ENCODE results near the gene ZNF716.

- PRO-cap, result no peak
- RAMPAGE, long total RNA, 3 experiments, result no peak in any of the 3 experiments
Measured at GRCh38 chr7:55698894-55699619, 126.8 kb upstream of the VOPP1 start.

DNA sequence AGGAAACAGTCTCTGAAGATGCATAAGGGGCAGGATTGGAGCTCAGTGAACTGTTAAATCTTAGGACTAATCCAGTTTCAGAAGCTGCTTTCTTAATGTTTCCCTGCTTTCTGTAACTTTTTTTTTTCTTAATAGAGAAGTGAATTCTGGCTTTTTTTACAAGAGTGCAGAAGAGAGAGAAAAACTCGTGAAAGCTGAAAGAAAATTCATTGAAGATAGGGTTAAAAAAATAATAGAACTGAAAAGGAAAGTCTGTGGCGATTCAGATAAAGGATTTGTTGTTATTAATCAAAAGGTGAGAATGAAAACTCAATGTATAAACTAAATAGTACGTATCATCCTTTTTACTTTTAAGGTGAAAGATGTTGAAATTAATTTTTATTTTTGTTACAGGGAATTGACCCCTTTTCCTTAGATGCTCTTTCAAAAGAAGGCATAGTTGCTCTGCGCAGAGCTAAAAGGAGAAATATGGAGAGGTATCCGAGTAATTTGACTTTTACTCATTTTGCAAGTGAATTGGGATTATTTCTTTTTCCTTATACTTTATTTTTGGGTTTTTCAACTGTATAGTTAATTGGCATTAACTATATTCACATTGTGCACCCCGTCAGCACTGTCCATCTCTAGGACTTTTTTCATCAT, 5.7 kb upstream of the SUMF2 start:
- PRO-cap, result no peak
- RAMPAGE, long total RNA, 3 experiments, result no peak in any of the 3 experiments

DNA sequence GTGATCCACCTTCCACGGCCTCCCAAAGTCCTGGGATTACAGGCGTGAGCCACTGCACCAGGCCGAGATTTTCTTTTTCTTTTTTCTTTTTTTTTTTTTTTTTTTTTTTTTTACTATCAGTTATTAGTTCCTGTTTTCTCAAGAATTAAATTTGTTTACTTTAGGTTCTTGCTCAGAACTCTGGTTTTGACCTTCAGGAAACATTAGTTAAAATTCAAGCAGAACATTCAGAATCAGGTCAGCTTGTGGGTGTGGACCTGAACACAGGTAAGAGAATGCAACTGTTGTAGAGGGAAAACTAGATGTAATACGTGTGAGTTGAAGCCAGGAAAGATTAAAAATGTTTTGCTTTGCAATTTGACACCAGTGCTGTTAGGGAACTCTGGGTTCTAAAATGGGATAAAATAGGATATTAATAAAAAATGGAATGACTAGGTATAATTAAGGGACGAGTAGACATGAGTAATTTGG, 2.5 kb upstream of the SUMF2 start:
- PRO-cap, result no peak
- RAMPAGE, long total RNA, 3 experiments, result no peak in any of the 3 experiments

GRCh38 chr7:56087195-56087659, 5.5 kb downstream of the PHKG1 start:
- PRO-cap, result no peak
- RAMPAGE, long total RNA, 3 experiments, result no peak in any of the 3 experiments

GRCh38 chr7:56175022-56175445, 58.8 kb upstream of the NUPR2 start:
- PRO-cap, result bidirectional peak, plus-strand start at chr7:56175304, minus-strand start at chr7:56175147
- RAMPAGE, long total RNA, 3 experiments, result no peak in any of the 3 experiments

GRCh38 chr7:56882248-56882806, 249.9 kb downstream of the ZNF479 start:
- PRO-cap, result no peak
- RAMPAGE, long total RNA, 3 experiments, result no peak in any of the 3 experiments

GRCh38 chr7:57375579-57376368, 74.2 kb upstream of the ZNF716 start:
- PRO-cap, result no peak
- RAMPAGE, long total RNA, 3 experiments, result no peak in any of the 3 experiments

DNA sequence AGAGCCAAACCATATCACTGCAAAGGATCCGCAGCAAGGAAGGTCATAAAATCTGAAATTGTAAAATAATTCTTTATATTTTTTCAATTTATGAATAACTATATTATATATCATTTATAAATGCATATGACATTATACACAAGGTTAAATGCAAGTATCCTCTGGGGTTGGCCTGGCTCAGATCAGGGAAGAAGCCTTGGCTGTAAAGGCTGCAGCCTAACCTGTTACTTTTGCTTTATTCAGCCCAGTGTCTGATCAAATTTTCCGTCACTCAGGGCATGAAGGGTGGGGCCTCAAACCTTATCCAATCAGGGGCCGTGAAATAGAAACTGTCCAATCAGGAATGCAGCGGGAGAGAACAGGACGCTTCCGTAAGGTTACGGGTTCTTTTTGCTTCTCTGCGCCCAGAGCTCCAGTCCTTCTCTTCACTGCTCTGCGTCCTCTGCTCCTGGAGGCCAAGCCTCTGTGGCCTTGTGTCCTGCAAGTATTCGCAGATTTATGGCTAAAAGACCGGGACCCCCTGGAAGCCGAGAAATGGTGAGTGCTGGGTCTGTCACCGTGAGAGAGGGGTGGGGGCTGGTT, at the start of gene ZNF716:
Gene ZNF716, plus strand, starts transcription at position 387 of the 582 bp plus-strand sequence.
- PRO-cap, result no peak
- RAMPAGE, long total RNA, 3 experiments, result no peak in any of the 3 experiments

GRCh38 chr7:63789243-63790124, 209.2 kb upstream of the ZNF722 start:
- PRO-cap, result no peak
- RAMPAGE, long total RNA, 3 experiments, result no peak in any of the 3 experiments

DNA sequence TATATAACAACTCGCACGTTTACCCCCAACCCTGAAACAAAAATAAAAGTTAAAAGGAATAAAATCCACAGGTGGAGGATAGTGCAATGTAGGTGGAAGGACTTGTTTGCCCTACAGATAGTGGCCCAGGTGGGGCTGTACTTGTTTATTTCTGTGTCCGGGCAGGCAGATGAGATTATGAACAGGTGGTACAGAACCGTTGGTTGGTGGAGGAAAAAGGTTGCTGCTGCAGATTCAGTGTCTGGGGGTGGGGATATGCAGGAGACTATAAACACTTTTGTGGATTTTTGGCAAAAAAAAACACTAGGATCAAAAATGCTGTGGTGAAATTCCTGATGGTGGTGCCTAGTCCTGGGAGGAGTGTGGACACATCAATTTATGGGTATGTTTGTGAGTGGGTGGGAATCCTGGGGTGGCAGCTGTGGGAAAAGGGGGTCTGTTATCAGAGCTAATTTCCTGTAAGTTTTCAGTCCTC, 4.9 kb downstream of the ZNF680 start:
- PRO-cap, result no peak
- RAMPAGE, long total RNA, 3 experiments, result no peak in any of the 3 experiments

- PRO-cap, result no peak
- RAMPAGE, long total RNA, 3 experiments, result no peak in any of the 3 experiments
Measured at GRCh38 chr7:64574445-64575394, 11.8 kb upstream of the ZNF680 start.

GRCh38 chr7:64637894-64638661, 27.9 kb upstream of the ZNF107 start:
- PRO-cap, result no peak
- RAMPAGE, long total RNA, 3 experiments, result no peak in any of the 3 experiments

GRCh38 chr7:64882811-64883065, 20.3 kb upstream of the ZNF273 start:
- PRO-cap, result no peak
- RAMPAGE, long total RNA, 3 experiments, result no peak in any of the 3 experiments

DNA sequence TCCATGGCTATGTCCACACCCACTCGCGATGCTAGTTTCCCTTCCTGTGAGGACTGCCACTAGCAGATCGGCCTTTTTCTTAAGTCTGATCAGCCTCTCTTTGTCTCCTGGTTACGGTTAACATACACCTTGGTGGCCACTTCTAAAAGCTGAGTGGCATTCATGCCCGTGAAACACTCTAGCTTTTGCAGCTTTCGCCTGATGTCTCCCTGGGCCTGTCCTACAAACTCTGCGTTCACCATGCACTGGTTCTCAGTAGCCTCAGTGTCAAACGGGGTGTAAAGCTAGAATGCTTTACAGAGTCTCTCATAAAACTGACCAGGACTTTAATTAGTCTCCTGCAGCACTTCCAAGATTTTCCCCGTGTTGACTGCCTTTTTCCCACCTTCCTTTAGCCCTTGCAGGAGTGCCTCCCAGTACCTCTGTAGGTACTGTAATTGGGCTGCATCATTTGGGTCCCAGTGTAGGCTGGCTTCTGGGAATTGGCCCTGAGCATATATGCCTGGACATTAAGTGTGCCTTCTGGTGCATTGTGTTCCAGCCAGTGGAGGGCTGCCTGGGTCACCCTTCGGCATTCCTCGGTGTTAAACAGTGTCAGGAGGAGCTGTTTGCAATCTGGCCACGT, 9.2 kb downstream of the ERV3-1 start:
- PRO-cap, result no peak
- RAMPAGE, long total RNA, 3 experiments, result no peak in any of the 3 experiments

GRCh38 chr7:65751347-65751663, 121.6 kb upstream of the VKORC1L1 start:
- PRO-cap, result no peak
- RAMPAGE, long total RNA, 3 experiments, result no peak in any of the 3 experiments

DNA sequence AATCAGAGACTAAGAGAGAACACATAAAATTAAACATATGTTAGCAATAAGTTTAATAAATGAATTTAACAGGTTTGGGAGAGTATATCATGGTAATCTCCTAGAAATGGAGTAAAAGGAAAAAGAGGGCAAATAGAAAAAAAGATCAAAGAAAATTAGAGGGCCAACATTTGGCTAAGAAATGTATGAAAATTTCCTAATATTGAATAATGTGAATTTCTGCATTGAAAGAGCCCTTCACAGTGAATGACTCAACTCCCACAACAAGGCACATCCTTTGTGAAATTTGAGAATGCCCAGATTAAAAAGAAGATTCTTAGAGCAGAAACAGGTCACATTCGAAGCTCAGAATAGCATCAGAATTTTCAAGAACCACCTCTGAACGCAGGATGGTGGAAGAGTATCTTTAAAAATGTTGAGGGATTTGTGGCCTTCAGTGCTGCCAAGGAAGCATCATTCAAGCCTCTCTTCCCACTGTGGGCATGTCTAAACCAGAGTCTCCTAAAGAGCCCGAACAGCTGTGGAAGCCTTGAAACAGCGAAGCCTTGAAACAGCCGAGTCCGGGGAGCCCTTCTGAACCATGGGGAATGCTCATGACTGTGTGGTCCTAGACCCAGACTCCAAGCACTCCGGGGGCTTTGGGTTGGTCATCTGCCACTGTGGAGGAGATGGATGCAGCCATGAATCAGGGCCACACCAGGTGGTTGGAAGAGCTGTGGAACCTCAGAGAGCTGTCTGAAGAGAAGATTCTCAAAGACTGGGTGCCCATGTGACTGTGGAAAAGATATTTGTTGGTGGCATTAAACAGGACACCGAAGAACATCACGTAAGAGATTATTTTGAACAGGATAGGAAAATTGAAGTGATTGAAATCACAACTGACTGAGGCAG, 43.5 kb downstream of the GUSB start:
- PRO-cap, result no peak
- RAMPAGE, long total RNA, 3 experiments, result no peak in any of the 3 experiments

DNA sequence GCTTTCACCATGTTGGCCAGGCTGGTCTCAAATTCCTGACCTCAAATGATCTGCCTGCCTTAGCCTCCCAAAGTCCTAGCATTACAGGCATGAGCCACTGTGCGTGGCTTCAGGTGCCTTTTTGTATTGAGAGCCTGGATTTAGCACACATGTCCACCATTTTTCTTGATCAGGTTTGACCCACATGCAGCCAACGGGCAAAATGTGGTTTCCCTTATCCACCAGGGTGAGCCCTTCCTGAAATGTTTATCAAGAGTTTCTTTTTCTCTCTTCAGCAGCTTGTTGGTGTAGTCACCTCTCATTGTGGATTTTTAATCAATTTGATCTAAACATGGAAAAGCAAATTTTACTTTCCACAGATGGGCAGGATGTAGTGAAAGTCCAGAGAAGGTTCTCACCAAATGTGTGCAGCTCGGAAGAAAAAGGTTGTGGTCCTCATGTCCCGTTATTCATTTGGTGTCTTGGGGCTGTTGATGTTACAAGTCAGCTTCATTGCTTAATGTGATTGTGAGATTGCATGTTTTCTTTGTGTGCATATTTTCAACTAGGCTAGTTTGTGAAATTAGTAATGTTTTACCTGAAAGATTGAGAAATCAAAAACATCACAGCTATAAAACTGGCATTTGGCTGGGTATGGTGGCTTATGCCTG, 28.9 kb downstream of the GUSB start:
- PRO-cap, result no peak
- RAMPAGE, long total RNA, 3 experiments, result no peak in any of the 3 experiments

GRCh38 chr7:66076232-66076766, 680 bp downstream of the ASL start:
- PRO-cap, result no peak
- RAMPAGE, long total RNA, 3 experiments, result no peak in any of the 3 experiments

GRCh38 chr7:66114983-66115768, 529 bp downstream of the CRCP start:
- PRO-cap, result bidirectional peak, plus-strand start at chr7:66115353, minus-strand start at chr7:66115223
- RAMPAGE, long total RNA, 3 experiments, result no peak in any of the 3 experiments

DNA sequence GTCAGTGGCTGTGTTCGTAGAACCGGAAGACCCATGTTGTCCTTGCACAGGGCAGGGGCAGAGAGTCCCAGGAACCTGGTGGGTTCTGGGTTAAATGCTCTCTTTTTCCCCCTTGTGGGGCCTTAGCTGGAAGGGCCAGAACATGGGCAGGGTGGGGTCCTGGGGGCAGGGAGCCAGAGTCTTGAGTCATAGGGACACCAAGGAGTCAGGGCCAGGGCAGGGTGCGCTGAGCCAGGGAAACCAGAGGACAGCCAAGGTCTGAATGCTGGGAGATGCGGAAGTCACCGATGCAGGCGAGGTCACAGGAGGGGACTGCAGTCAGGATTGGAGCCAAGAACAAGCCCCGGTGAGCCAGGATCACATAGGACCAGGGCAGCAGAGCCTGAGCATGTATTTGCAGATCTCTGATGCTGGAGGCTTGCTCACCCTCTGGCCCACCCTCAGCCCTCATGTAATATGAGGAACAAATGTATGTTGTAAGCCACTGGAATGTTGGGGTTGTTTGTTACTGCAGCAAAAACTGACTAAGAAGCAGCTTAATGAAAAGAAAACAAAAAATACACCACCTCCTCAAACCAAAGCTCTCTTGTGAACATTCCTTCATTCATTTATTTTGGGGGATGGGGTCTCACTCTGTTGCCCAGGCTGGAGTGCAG, 34.3 kb upstream of the TPST1 start:
- PRO-cap, result no peak
- RAMPAGE, long total RNA, 3 experiments, result no peak in any of the 3 experiments